Bronchus (tissue), 1 donor: ENCODE measurements around the genes RSRC1, LXN and TRIM59.

GRCh38 chr3:157469691-157470099 is 33.0 kb downstream of the PTX3 start:
- PRO-cap: no peak

DNA sequence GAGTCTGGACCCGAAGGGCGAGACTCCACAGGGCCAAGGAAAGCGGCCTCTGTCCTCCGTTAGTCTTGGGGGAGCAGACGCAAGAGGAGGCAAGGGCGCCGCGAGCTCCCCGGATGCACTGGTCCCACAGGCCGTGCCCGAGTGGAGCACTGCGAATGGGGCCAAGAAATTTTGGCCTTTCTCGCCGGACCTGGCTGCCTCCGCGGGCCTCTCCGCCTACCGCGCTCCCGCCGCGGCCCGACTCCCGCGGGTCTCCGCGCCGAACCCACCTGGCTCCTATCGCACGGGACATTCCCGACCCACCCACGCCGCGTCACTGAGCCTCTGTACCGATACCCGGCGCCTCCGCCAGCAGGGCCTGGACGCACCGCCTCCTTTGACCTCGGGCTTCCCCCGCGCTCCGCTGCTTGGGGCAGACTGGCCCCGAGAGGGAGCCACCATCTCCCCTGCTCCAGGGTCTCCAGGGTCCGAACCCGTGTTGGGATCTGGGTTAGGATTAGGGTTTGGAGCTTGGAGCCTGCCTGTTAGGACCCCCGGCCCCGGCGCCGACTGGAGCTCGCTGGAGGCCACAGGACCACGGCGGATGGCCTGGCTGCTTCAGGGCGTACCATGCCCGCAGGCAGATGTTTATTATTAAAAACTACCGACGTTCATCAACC is 11.8 kb downstream of the SHOX2 start:
- PRO-cap: no peak

DNA sequence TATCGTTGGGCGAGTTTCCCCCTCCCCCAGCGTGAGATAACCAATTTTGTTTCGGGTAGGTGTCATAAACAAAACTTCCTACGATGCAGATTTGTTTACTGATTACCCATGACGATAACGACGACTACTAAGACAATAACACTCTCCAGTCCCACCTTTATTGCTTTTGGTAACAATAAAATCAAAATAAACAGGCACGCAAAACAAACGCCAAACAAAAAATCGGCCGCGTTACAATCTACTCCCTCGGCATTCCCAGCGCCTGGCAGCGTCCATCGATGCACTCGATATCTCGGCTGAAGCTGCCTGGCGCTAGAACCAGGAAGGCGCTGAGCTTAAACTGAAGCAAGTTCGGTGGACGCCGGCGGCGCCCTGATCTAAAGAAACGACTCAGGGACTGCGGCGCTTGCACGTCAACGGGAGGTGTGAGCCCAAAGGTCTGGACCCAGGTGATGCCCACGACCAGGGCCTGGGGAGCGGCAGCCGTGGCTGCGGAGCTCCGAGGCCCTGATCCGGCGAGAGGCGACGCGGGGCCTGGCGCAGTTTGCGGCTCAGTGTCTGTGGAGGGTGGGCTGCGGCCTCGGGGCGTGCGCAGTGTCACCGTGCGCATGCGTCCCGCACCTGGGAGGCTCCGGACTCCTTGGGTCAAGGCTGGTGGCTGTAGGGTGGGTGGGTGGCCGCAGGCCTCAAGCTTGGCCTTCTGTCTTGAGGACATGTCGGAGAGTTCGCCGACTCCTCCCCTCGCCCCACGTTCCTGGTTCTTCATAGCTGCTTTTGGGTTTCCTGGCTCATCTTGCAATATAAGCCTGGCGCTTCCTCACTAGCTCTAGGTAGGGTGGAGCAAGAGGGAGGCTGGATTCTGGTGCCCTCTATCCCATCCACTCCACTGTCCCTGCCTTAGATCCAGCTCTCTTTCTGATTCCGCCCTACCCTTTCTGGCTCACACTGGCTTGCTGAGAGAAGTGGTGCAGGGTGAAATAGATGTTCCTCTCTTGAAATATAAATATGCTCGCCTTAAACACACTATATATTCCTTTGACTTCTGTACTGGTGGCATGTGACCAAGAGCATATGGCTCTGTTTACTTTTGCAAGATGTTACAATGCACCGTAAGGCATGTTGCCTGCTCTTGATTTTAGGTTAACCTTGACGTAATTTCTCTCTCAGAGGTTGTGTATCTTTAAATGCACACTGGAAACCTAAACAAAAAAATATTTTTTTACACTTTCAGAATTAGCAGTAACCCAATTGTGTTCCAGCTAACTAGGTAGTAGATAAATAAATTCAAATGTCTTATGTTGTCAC is at the start of gene RSRC1:
TSS of gene RSRC1 (plus strand) at position 315 of the 1,305 bp plus-strand sequence.
- PRO-cap: bidirectional peak, plus-strand start at position 348 of the sequence, minus-strand start at position 257 of the sequence; bidirectional peak, plus-strand start at position 626 of the sequence, minus-strand start at position 546 of the sequence

DNA sequence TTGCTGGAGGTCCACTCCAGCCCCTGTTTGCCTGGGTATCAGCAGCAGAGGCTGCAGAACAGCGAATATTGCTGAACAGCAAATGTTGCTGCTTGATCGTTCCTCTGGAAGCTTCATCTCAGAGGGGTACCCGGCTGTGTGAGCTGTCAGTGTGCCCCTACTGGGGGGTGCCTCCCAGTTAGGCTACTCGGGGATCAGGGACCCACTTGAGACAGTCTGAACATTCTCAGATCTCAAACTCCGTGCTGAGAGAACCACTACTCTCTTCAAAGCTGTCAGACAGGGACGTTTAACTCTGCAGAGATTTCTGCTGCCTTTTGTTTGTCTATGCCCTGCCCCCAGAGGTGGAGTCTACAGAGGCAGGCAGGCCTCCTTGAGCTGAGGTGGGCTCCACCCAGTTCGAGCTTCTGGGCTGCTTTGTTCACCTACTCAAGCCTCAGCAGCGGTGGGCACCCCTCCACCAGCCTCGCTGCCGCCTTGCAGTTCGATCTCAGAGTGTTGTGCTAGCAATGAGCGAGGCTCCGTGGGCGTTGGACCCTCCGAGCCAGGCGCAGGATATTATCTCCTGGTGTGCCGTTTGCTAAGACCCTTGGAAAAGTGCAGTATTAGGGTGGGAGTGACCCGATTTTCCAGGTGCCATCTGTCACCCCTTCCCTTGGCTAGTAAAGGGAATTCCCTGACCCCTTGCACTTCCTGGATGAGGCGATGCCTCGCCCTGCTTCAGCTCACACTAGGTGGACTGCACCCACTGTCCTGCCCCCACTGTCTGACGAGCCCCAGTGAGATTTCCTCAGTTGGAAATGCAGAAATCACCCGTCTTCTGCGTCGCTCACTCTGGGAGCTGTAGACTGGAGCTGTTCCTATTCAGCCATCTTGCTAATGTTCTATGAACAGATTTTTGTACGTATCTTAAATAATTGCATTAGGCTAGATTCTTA is 219.9 kb downstream of the RSRC1 start:
- PRO-cap: no peak

DNA sequence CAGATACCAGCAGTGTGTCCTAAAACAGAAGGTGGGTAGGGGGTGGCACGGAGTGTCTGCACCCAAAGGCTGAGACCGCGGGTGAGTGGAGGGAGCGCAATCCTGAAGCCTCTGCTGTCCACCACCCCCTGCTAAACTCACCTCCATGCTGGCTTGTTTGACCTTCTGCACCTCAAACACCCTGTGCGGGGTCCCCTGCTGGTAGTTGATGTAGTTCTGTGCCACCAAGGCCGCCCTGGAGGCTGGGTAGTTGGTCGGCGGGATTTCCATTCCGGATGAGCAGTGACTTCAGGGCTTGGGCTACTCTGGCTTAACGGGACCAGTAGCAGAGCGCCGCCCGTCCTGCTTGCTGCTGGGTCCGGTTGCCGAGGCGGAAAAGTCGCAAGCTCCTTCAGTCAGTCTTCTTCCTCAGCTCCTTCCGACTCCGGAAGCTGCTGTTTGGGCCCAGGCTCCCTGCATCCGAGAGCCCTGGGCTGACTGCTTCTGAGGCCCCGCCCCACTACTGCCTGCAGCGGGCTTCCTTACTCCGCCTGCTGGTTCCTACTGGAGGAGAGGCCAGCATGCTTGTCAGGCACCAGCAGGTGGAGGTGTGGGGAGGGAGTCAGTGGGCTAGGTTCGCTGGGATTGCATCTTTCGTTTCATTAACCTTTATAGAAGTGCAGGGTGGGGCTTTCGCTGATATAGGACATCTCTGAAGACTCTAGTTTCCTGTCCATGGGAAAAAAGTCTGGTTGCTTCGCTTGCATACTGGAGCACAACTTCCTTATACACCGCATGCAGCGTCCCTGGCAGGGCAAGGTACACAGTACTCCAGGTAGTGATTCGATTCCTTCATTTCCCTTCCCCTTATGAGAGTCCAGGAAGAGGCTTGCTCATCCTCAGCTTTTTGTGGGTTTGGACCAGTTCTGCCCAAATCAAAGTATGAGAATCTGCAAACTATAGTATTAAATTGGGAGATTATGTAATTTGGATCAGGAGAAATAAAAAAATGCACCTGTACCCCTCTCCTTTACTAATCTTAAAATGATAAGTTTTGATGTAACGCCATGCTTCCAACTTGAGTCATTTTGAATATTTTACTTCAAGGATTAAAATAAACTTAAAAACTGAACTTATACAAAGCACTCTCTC is at the start of gene LXN:
TSS of gene LXN (minus strand) at position 440 of the 1,131 bp plus-strand sequence.
- PRO-cap: unidirectional peak, minus-strand start at position 440 of the sequence

- PRO-cap: no peak
Measured at GRCh38 chr3:158833767-158834923, 32.3 kb downstream of the MFSD1 start.

GRCh38 chr3:159840875-159841398 is 384.3 kb upstream of the C3orf80 start:
- PRO-cap: no peak

- PRO-cap: no peak
Measured at GRCh38 chr3:159854452-159855340, 370.5 kb upstream of the C3orf80 start.

DNA sequence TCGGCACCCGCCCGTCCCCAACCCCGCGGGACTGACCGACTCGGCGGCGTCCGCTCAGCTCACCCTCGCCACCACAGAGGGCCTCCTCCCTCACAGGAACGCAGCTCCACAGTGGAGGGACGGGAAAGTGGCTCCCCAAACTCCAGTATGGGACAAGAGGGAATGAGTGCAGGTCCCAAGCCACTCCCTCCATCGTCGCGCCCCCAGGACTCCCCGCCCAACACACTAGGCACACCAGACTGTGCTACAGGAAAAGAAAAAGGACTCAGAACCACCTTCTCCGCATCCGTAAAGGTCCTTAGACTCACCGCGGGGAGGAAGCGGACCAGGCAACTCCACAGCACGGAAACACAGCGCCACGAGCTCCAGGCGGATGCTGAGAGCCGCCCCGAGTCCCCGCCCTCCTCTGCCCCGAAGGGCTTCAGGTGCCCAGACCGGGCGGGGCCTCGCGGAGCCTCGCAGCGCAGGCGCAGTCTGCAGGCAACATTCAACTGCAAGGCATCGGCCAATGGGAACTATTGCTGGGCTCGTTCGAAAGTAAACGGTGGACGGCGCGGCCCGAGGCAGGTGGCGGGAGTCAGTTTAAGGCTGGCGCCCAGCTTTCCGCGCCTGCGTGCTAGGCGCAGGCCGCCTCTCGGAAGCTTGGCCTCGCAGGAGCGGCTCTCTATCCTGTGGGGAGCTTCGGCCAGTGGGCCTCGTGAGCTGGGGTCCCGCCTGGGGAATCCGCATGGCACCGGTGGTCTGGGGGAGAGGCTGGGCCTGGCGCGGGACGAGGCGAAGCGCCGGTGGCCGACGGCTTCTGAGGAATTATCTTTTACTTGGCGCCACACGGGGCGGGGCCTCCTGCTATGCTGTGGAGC is at the start of gene TRIM59:
TSS of gene TRIM59 (minus strand) at position 378 of the 860 bp plus-strand sequence.
- PRO-cap: bidirectional peak, plus-strand start at position 540 of the sequence, minus-strand start at position 352 of the sequence

DNA sequence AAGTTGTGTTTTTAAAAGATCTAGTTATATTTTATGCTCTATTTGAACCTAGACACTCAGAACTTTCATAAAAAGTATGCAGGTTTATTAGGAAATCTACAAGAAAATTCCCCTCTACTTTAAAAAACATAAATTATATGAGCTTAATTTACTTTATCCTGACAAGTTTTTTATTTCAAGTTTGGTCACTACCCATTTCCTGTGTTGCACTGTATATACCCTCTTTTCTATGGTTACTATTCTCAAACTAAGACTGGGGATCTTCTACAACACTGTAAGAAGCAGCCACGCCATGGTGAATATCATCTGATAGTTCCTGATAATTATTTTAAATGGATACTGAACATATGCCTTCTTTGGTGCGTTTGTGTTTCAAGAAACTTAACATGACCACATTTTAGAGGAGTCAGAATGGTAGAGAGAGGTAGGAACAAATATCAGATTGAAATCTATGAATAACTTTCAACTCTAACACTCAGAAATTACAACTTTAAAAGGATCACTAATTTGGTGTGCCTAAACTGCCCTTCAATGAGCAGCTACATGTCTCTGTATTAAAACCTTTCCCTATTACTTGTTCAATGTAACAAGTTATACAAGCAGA is 4.1 kb downstream of the KPNA4 start:
- PRO-cap: no peak

DNA sequence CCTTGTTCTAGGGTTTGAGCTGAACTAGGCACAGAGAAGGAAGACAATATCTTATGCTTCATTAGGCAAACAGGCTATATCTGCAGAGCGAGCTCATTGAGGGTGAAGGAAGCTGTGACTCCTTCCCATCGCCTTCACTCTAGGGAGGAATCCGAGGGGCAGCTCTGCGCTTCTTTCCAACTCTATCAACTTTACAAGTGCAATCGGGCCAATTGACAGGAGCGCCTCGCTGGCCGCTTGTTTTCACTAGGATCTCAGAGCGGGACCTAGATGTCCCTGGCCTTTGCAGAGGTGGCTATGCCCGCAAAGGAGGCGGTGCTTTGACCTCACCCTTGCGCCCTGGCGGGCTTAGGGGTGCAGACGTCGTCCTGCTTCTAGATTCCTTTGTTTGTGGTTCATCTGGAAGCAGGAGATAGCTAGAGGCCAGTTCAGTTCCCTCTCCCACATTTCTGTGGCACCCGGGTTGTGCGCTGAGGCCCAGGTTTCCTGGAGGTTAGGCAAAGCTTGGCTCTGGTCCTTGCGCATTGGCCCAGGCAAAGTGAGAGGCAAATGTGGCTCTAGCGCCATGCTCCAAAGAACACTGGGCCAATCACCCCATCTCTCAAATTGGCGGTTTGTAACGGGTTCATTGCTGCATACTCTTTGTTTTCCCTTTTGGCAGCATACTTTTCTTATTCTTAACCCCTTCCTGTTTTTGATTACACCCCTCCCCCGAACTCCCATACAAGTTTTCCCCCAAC is 1.2 kb downstream of the PPM1L start:
- PRO-cap: no peak

DNA sequence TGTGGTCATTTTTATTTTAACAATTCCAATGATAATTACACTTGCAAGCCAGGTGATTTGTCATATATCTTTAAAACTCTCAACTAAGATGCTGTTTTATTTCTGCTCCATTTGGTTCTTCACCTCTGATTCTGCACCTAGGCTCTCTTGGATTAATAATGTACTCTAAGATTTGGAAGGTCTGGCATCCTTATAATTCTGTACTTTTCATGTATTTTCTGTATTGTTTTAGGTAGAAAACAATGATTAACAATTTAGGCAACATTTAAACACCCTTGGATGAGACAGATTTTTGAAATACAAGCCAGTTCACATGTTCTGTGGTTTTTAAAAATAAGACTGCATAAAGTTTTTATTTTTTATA is 44.6 kb downstream of the PPM1L start:
- PRO-cap: no peak

- PRO-cap: no peak
Measured at GRCh38 chr3:160948555-160948849, 156.6 kb downstream of the B3GALNT1 start.

GRCh38 chr3:161429246-161429758 is 58.0 kb upstream of the SPTSSB start:
- PRO-cap: no peak

DNA sequence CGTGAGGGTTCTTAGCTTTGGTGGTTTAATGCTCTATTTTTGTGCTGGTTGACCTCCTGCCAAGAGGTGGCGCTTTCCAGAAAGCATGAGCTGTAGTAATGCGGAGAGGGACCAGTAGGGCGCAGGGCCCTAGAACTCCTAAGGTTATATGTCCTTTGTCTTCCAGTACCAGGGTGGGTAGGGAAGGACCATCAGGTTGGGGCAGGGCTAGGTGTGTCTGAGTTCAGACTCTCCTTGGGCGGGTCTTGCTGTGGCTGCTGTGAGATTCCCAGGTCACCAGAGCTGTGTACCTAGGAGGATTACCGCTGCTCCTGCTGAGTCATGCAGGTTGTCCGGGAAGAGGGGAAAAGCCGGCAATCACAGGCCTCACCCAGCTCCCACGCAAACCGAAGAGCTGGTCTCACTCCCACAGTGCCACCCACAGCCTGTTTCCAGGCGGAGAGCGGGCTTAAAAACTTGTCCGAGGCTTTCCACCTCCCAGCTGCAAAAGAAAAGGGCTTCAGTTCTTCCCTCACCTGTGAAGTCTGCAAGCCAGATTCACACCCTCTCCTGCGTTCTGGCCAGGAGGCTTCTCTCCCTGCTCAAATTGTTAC is 37.5 kb upstream of the BCHE start:
- PRO-cap: unidirectional peak, plus-strand start at position 331 of the sequence; unidirectional peak, plus-strand start at position 384 of the sequence; unidirectional peak, plus-strand start at position 403 of the sequence

GRCh38 chr3:167864735-167865133 is 129.2 kb downstream of the SERPINI1 start:
- PRO-cap: no peak

- PRO-cap: no peak
Measured at GRCh38 chr3:168032401-168033030, 63.2 kb downstream of the GOLIM4 start.

GRCh38 chr3:168051640-168051851 is 44.2 kb downstream of the GOLIM4 start:
- PRO-cap: no peak

DNA sequence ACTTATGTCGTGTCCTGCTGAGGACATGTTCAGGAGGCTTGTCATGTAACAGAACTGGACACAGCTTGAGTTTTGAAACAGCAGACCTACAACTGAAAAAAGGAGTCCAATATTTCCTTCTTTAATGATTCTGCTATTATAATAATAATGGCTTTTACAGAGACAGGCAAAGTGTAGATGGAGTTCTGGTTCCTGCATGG is 582.1 kb upstream of the GOLIM4 start:
- PRO-cap: no peak

- PRO-cap: no peak
Measured at GRCh38 chr3:169227718-169228323, 435.7 kb downstream of the MECOM start.